ENCODE measurements around the genes IGSF9, ATP1A2, ATP1A4, NHLH1 and ITLN2.

DNA sequence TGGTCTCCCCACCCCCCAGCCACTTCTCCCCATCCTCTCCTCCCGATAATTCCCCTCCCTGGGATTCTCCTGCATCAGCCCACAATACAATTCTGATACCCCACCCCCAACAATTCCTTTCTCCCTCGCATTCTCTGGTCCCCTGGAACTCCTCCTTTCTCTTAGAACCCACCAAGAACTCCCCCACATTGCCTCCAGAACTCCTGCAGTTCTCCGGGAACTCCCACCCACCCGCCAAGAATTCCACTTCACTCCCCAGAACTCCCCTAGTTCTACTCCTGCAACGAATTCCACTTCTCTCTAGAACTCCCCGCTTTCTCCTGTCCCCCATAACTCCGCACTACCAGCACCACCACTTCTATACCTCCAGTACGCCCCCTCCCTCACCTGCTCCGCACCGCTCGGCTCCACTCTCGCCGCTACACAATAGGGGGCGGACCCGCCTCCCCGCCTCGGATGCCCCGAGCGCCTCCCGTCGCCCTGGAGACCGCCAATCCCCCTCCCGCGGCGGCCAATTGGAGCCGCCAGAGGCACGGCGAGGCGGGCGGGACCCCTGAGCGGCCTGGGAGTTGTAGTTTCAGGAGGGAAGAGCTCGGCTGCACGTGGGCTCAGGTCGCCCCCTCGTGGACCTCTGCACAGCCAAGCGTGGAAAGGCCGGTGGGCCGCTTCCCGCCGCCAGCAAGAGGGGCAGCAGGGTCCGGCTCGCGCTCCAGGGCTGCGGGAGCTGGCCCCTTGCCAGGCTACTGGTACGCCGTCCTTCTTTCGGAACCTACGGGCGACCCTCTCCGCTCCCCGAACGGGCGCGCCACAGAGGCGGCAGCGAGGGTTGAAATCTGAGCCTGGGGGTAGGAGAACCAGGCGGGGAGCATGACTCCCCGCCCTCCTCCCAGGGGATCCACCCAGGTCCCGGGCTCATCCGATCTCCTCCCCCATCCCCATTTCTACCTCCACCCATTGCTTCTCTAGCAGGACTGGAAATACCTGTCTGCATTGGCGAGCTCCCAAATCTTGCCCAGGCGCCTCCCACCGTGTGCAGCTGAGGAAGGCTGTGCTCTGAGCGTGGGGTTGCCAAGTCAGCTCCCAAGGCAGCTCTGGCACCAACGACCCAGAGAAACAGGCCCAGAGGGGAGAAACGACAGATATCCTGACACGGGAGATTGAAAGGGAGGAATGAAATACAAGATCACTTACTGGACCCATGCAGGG is at the start of gene IGSF9:
Gene IGSF9, minus strand, starts transcription at position 428 of the 1,206 bp plus-strand sequence.
- PRO-cap: no peak

DNA sequence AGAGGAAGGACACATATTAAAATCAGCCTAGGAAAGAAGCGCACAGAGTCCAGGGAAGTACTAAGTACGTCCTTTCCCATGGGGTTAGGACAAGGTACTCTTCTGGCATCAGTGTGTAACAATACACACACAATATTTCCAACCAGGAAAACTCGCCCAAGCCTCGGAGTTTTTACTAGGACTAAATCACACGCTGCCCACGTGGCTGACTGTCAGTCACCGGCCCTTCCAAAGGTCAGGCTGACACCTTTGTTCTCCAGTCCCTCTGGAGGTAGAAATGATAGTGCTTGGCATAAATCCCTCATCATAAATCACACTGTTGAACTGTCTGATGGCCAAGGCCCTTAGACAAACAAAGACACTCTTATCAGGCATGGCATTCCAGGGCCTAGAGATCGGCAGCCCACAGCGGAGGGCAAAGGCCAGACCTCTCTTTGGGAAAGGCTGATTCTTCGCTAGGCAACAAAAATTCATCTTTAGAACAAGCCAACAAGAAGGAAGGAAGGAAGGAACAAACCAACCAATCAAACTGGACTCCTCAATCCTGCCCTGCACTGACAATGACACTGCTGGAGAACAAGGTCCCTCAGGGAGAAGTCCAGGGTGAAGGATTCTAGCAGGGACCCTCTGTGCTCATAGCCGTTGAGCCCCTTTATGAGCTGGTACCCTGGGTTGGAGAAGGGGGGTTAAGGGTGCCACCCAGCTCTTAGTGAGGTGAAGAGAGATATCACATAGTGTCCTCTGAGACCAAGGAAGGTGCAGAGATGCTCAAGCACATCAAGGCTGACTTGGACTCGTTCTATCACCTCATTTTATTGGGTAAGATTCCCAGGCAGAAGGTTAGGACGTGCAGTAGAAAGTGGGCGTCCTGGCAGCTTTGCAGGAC is 17.1 kb upstream of the SLAMF9 start:
- PRO-cap: no peak

GRCh38 chr1:159991480-159992071 is 37.5 kb upstream of the SLAMF9 start:
- PRO-cap: no peak

DNA sequence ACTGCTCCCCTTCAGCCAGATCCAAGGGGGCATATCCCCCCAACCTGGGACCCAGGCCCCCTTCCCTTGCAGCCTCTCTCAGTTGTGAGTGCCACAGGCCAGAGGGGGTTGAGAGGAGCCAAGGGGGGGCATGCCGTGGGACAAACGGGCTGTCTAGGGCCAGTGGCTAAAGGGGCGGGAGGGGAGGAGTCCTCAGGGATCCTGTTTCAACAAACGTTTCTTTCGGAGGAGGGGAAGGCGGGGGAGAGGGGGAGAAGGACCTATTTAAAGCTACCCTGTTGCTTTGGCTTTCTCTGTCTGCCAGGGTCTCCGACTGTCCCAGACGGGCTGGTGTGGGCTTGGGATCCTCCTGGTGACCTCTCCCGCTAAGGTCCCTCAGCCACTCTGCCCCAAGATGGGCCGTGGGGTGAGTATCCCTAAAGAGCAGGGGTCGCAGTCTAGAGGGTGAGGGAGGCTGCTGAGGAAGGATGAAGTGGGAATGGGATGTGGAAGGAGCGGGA is at the start of gene ATP1A2:
Gene ATP1A2, plus strand, starts transcription at position 292 of the 500 bp plus-strand sequence.
- PRO-cap: no peak

DNA sequence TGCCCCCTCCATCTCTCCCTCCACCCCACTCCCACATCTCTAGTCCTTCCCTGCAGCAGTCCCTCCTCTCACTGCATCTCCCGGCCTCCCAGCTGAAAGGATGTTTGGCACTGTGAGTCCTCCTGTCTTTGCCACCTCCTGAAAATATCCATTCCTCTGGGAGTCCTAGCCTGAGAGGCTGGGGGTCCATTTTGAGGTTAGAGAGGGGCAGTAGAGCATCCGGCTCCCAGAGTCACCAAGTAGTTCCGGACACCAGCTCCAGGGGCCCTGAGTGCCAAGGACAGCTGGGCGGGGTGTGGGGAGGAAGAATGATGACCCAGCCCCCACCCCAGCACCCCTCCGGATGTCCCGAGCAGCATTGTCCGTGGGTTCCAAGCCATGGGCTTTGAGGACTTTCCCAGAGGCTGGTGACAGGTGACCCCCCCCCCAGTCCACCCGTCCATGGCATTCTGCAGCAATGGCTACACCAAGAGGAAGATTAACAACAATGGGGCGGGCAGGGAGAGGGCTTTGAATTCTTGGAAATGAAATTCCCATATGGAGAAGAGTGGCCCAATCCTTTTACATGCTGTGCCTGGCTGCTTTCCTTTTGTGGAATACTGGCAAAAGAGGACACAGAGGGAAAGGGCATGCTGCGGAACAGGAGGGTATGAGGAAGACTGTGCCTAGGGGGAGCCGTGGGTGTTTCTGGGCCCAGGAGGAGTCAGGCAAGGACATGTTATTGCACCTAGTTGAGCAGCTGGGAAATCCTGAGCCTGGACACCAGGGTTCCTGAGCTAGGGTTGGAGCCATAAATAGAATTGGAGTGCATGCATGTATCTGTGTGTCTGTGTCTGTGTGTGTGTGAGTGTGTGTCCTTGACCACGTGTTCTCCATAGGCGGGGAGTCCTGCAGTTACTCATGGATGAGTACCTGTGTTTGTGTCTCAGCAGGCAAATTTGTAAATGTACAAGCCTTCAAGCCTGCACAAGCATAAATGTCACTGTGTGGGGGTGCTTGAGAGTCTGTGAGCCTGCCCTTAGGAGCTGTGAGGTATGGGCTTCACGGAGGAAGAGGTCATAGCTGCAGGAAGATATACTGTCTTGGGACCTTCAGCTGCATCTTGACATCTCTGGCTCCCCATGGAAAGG is 930 bp downstream of the ATP1A2 start:
- PRO-cap: no peak

DNA sequence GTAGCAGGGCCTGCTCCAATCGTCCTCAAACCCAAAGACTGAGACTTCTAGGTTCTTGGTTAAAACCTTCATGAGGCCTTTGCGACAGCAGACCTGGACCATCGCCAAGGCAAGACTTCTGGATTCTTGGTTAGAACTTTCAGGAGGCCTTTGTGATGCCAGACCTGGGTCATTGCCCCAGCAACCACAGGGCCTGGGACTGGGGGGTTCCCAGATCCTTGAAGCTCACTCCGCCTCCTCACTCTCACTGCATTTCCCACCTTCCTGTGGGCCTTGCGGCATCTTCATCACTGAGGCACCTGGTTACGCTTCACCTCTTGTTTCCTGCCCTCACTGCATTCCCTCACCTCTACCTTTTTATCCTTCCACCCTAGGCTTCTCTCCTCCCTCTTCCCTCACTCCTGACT is at the start of gene ATP1A4:
Gene ATP1A4, plus strand, starts transcription at position 213 of the 407 bp plus-strand sequence.
- PRO-cap: no peak

DNA sequence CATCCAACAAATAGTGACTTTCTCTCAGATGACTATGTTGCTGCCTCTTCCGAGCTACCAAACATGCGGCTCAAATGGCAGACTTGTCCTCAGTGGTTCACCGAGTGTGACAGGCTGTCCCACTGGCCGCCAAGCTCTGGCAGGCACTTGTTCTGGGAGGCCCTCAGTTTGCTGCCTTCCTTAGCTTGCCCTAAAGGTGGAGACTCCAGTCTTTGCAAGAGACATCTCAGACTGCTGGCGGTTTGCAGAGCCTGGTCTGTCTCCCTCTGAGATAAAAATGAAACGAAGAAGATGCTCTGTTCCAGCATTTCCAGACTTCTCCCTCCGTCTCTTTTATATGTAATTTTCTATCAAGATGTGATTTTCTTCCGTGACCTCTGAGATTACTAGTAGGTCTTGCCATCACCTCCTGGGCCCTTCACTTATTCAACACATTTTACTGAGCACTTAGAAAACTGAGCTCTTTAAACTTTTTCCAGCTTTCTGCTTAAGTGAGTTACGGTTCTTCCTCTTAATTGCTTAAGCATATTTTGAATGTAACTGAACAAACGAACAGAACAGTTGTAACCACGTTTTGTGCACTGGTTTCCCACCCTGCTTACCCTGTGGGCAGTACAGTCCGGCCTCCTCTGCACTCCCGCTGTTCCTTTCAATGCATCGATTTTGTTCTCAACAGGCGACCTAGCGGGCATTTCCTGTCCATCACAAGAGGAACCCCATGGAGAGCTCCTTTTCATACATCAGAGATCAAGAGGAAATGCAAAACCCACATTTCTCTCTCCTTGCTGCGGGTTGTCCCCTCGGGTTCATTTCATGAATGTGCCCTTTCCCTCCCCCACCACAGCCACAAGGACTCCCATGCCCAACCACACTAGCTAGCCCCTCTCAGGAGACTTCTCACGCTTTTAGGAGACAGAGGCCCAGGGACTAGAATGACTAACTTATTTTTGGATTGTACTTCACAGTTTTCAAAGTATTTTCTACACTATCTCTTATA is 17.9 kb downstream of the ATP1A4 start:
- PRO-cap: no peak

- PRO-cap: no peak
Observed at GRCh38 chr1:160191689-160192159, 1.3 kb downstream of the CASQ1 start.

DNA sequence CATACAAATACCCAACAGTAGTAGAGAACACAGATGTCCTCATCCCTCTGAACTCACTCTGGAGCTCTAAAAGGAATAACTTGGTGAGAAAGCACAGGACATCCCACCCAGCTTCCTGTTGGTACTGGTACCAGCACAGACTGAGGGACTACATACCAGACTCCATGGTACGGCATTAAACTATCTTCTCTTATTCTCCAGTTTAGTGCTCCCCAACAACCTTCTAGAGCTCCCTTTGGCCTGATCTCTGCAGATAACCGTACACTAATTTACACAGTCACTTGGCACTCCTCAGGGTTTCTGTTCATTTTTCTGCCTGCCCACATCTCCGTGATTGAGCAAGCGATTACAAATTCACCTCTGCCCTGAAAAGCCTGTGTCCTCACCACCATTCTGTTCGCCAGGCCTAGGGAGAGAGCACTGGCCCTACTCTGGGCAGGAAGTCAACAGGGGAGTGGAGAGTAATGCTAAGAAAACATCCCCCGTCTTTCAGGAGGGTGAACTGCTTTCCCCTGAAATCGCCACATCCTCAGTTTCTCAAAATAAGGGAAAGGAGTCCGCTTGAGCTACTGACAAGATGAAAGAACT is 864 bp downstream of the PEX19 start:
- PRO-cap: unidirectional peak, plus-strand start at position 396 of the sequence

DNA sequence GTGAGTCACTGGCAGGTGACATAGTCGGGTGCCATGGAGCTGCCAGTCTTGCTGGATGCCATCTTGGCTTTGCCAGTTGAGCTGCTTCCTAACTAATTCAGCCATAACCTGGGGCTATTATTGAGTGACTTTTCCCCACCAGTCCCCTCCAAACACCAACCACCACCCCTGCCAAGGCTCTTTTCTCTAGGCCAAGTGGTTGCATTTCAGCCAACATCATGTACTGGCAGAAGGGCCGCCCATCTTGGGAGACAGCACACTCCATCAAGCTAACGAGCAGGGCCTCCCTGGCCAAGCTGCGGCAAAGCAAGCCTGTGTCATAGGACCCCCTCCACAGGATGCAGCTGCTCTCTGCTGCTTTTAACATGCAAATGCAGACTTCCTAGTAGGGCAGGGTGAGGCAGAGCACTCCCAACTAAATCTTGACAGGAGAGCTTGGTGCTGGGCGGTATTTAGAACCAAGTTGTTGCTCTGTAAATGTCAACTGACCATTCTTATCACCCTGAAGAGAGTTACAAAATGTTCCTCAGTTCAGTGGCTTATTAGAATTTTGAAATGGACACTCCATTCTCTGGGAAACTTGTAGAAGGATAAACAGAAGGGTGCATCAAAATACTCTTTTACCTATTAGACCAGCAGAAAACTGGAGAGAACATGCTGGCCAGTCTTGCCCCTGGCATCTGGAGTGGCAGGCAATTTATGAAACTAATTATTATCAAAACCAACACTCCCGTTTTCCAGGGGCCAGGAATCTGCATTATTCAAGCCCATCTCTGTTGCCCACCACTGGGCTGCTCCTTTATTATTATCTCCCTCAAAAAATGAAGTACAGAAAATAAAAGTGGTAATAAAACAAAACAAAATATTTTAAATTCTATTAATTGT is 22.6 kb upstream of the PEX19 start:
- PRO-cap: no peak

- PRO-cap: no peak
Observed at GRCh38 chr1:160325945-160326359, 17.1 kb downstream of the COPA start.

GRCh38 chr1:160366987-160367297 is at the start of gene NHLH1:
Gene NHLH1 (plus strand): TSS chr1:160367071.
- PRO-cap: no peak

DNA sequence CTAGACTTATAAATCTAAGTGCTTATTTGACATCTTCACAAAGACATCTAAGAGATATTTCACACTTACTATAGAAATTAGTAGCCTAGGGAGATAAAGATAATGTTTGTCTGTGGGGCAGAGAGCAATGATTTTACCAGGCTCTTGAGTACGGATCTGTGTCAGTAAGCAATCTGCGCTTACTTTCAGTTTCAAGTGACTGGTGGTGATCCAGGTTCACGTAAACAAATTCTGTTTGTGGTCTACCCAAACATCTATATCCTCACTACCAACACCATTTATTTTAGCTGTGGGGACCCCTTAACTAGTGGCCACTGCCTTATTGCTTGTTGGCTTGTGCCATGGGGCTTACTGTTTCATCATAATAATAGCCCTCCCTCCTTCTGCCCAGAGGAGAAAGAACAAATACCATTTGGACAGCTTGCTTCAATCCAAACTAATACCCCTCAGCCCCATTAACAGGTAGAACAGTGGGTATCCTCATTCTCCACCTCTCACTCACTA is 37.6 kb downstream of the VANGL2 start:
- PRO-cap: bidirectional peak, plus-strand start at position 278 of the sequence, minus-strand start at position 175 of the sequence

DNA sequence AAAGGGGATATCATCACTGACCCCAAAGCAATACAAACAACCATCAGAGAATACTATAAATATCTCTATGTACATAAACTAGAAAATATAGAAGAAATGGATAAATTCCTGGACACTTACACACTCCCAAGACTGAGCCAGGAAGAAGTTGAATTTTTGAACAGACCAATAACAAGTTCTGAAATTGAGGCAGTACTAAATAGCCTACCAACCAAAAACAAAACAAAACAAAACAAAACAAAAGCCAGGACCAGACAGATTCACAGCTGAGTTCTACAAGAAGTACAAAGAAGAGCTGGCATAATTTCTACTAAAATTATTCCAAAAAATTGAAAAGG is 18.5 kb downstream of the CD84 start:
- PRO-cap: no peak

DNA sequence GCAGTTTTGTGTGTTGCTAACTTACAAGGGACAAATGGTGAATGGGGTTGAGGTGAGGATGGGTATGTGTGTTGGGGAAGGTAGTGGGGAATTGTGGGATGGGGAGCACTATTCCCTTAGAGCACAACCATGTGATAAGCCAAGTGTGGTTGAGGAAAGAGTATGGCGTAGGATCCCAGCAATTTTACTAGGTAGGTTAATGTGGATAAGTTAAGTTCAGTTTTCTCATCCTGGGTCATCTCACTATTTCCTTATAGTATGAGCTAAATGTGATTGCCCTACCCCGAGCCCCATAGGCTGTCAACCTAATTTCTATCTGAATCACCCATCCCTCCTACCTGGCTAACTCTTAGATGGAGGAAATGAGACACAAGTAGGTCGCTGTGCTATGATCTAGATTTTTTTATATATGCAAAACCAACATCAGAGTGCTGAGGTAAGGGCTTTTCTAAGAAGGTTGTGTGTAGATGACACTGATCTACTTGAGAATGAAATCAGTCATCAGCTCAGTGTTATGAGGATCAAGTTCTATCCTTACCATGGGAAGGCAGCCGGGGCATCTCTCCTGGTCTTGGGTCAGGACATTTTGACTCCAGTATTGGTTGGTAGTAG is 23.8 kb downstream of the SLAMF1 start:
- PRO-cap: bidirectional peak, plus-strand start at position 476 of the sequence, minus-strand start at position 344 of the sequence

GRCh38 chr1:160637980-160638636 is 8.7 kb downstream of the SLAMF1 start:
- PRO-cap: bidirectional peak, plus-strand start at chr1:160638331, minus-strand start at chr1:160638216

DNA sequence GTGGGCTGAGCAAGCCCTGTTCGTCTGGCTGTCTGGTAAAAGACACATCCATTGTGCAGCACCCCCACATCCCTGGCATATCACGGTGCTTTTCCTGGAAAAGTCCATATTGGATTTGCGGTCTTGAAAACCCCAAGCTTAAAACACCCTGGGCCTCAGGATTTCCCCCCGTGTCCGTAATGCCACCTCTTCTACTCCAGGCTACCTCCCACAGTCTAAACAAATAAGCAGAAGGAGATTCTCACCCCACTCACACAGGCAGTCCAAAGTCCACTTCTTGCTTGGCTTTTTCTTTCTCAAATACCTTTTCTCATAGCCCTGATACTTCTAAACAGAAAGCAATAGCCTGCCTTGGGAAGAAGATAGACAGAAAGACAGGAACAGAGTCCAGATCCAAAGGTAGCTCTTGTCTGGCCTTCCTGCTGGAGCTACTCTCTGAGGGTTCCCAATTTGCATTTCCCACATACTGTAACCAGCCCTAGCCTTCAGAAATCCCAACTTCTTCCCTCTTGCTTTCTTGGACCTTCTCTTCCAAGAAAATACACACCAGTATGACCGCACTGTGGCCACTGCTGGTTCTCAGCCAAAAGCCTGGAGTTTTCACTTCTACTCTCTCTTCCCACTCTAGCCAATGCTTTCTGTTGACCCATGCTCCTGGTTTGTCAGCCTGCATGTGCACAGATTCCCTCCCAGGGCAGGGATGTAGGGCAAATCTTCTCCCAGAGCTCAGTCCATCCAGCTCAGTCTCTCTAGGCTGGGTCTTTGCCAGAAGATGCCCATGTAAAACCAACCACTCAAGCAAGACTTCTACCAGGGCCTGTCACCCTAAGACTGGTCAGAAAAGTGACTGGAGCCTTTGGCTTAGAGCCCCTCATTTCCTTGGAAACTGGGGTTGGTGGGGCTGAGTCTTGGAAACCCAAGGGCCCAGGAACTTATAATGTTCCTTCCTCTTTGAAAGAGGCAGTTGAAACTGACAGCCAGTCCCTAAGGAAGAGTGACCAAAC is 773 bp downstream of the SLAMF1 start:
- PRO-cap: no peak

DNA sequence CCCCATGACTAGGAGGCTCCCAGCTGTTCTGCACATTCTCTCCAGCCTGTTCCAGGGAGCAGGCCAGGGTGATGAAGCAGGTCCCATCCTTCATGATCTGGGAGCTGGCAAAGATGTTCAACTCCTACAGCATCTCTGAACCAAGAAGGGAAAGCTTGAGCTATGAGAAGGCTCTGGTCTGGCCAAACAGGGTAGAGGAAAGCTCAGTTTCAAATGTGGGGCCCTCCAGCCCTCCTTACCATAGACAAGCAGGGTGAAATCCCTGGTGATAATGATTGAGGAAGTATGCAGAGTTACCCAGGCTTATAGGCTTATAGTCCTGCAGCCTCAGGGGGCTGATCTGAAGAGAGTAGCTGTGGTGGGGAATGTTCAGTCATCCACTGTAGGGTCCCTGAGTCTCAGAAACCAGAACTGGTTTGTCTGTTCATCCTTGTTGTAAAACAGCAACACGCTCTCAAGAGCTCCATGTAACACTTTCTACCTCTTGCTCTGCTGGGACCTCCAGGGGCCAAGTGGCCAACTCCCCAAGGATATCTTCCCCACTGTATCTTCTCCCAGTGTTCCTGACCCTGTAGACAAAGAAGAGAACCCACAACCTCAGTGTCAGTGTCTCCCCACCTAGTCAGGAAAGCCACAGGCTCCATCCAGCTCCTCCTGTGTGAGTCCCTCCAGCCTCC is 19.8 kb upstream of the LY9 start:
- PRO-cap: no peak

- PRO-cap: no peak
Observed at GRCh38 chr1:160894676-160895027, 9.7 kb upstream of the ITLN1 start.

DNA sequence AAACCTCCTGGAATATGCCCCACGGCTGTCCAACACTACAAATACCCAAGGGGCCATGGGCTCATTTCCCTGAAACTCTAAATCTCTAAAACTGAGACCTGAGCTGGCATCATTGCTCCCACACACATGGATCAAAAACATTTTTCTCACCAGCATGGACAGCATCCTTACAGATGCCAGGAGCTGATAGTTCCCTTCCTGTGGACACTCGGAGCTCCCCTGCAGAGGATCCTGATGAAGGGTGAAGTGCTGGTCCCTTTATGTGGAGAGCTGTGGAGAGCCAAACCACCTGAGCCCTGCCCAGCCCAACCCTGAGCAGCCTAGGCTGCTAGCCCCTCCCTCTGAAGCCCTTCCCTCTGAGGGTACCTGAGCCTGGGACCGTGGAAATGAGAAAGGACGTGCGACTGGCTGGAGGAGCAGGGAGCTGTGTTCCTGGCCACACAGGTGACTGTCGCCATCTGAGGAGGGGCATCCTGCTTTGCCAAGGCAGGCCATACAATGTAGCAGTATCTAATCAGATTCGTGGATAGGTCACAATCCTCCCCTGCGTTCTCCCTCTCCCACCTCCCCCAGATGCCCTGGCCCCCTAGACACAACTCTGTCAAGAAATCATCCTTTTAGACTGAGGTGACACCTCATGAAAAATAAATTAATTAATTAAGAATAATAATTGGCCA is at the start of gene ITLN2:
Gene ITLN2, minus strand, starts transcription at position 233 of the 677 bp plus-strand sequence.
- PRO-cap: no peak